ENCODE measurements around a stretch of chr4.

GRCh38 chr4:2570828-2571322 is 34.4 kb downstream of the FAM193A start:
- PRO-cap: no peak

- PRO-cap: no peak
Measured at GRCh38 chr4:2762411-2763475, 6.6 kb upstream of the TNIP2 start.

GRCh38 chr4:2767739-2768262 is 11.7 kb upstream of the TNIP2 start:
- PRO-cap: no peak

DNA sequence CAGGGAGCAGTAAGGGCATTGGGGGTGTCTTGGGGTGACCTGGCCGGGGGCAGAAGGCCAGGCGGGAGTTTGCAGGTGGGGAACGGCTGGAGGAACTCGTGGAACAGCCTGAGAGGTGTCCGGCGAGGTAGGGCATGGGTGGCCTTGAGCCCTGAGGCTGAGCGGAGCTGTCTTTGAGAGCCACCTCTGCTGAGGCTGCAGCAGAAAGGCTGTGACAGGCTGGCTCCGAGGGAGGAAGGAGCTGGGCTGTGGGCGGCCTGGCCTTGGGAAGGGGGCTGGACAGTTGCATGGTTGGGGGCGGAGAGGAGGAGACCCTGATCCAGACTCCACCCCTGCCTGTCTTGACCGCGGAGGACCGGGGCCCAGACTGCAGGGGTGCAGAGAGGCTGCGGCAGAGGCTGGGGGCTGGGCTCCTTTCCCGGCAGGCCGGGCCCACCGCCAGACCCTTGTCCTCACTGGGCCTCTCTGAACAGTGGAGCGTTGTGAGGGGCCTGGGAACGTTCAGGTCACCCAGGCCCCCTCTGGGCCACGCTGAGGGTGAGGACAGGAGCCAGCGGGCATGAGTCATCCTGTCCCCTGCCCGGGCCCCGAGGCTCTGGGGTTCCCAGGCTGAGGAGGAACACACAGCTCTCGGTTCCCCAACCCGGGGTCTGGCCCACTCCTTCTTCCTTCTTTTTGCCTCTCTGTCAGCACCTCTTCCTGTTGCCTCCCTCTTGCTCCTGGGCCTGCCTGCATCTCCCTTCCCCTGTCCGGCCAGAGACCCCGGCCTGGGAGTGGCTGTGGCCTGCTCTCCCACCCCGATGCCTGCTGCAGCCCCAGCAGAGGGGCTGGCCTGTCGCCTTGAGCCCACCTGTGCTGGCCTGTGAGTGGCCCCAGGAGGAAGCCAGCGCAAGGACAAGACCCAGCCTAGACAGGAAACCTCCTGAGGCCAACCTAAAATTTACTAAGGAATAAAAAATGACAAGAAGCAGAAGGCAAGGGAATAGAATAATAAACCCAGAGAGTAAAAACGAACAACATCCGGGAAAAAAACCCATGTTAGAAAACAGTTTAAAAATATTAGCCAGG is 8.2 kb downstream of the SH3BP2 start:
- PRO-cap: bidirectional peak, plus-strand start at position 365 of the sequence, minus-strand start at position 243 of the sequence; bidirectional peak, plus-strand start at position 593 of the sequence, minus-strand start at position 597 of the sequence

DNA sequence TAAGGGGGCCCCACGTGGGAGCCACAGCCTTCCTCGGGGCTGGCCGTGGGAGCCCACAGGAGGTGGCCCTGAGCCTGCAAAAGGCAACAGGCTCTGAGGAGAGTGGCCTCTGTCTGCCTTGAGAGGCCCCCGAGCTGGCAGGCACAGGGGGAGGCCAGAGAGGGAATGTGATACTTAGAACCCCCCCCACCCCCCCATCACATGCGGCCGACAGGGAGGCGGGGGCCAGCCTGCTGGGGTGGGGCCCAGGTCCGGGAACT is 19.6 kb downstream of the SH3BP2 start:
- PRO-cap: no peak

DNA sequence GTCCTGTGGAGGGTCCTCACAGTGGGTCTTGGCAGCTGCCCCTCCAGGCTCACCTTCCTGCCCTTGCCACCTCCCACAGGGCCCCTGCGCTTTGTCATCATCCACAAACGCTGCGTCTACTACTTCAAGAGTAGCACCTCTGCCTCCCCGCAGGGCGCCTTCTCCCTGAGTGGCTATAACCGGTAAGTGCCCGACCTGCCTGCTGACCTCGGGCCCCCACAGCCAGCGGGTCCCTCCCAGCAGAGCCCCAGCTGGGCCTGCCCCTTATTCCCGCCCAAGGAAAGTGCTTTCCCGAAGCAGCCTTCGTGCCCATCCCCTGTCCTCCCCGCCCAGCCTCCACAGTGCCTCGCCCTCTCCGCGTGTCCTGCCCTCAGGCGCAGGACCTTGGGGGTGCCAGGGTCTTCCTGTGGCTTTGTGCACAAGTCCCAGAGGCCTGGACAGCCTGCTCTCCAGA is 20.8 kb upstream of the ADD1 start:
- PRO-cap: no peak

DNA sequence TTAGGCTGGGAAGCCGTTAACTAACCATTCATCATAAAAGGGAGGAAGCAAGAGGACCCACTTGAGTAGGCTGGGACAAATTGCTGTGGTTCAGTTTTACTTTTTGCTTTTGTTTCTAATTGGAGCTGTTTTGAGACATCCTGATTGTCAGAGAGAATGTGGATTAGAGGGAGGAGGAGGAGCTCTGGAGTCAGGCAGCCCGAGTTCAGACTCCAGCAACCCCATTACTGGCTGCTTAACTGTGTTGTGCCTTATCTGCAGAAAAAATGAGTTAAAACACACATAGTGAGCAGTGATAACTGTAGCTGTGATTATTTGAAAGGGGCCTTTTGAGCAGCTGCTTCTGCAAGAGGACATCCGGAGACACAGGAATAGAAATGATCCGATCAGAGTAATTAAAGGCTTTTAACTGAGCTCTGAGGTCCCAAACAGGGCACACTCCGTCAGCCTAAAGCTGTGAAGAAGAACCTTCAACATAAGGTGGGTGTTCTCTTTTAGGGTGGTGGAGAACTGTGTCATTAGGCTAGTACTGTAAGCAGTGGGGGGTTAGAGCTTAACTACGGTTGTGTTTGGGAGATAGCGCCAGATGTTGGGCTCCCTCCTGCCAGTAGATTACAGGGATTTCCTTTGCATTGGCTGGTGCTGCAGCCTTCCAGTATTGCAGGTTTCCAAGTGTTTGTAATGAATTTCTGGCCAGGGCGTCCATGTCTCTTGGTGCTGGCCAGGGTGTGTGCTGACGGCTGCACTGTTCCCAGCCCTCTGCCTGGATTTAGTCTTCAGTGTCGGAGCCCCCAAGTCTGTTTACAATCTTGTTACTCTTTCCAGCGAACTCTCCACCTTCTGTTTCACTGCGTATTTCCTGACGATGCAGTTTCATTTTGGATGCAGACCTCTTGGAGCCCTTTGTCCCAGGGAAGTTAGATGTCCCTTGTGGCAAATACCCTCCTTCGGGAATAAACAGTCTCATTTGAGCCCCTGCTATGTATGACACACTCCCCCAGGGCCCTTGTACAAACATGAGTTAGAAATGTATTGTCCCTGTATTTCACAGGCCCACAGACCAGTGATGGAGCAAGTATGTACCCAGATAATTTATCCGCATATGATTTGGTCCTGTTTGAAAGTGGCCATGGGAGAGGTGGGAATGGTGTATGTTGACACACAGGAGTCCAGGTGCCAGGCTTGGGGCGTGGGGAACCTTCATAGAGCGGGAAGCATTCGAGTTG is 24.4 kb downstream of the ADD1 start:
- PRO-cap: no peak

DNA sequence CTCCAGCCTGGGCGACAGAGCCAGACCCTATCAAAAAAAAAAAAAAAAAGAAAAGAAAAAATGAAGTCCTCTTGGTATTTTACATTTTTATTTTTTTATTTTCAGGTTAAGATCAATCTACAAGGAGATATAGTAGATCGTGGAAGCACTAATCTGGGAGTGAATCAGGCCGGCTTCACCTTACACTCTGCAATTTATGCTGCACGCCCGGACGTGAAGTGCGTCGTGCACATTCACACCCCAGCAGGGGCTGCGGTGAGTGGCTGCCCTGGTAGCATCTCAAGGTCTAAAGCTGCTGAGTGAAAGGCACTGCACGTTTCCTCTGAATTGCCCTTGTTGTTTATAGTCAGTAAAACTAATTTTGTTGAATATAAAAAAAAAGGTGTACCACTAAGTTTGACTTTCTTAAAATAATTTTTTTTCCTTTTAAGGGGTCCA is 40.1 kb downstream of the MFSD10 start:
- PRO-cap: no peak

GRCh38 chr4:2937664-2938220 is 3.1 kb upstream of the MFSD10 start:
- PRO-cap: no peak

DNA sequence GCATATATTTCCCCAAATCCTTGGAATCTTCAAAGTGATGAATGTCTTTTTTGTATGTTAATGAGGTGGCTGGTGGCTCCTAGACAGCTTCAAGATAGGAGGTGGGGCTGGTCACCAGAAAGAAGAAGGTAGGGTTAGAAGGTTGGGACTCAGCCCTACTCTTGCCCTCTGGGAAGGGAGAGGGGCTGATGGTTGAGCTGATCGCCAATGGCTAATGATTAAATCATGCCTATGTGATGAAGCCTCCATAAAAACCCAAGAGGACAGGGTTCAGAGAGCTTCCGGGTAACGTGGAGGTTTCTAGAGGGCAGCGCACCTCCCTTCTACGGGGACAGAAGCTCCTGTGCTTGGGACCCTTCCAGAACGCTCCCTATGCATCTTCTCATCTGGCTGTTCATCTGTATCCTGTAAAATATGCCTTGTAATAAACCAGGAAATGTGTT is 29.8 kb upstream of the HTT start:
- PRO-cap: no peak

DNA sequence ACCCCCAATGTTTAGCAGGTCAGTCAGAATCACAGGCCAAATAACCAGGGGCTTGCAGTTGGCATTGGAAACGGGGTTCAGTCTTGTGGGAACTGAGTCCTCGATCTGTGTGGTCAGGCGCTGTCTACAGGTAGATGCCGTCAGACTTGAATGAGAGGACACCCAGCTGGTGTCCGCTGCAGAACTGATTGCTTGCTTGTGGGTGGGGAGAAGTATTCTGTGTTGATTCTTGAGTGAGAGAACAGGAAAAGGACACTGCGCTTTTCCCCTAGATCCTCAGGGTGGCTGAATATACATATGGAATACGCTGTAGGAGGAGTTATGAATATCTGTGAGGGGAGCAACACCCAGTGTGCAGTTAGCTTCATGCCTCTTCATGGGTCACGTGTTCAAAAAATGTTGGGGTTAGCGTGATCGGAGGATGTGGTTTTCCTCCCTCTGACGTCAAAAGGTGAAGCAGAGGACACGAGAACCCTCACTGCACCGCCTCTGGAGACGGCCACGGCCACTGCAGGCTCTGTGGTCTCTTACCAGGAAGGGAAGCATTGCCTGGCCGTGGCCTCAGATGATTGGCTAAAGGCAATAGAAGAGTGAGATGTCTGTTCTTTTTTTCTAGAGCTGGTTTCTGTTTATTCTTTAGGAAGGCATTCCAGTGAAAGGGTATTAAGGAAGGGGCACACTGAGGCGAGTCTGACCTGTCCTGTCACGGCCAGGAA is 29.1 kb upstream of the HTT start:
- PRO-cap: bidirectional peak, plus-strand start at position 652 of the sequence, minus-strand start at position 503 of the sequence

GRCh38 chr4:3291534-3291955 is 1.3 kb upstream of the RGS12 start:
- PRO-cap: no peak

DNA sequence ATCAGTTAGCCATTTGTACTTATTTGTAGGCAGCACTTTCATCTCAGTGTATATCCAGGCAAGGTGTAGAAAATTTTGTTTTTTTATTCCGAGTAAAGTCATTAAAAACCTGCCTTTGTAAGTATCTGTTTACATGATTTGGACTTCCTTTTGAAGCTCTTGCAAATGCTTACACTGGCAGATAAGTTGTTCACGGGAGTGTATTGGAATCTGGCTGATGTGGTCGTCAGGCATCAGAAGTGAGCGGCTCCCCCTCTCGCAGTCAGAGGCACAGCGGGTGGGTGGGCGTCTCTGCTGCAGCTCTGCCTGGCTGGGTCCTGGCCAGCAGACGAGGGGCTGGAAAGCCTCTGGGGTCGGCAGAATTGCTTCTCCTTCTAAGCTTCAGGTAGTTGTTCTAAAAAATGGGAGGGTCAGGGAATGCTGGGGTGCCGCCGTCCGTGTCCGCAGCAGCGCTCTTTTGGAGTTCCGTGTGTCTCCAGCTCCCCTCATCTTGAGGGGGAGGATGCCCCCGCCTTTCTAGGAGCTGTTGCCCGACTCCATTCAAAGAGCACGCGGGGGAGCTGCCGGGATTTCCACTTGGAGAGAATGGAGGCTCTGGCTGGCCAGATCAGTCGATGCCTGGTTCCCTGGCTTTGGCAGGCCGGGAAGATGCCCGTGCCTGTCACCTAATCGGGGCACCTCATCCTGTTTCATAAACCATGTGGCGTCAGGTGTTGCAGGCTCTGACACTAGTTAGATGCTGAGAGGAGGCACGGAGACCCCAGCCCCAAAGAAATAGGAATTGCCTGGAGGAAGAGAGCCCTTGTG is 70.2 kb upstream of the HGFAC start:
- PRO-cap: unidirectional peak, minus-strand start at position 459 of the sequence

GRCh38 chr4:3408597-3409079 is 33.1 kb upstream of the HGFAC start:
- PRO-cap: no peak

- PRO-cap: no peak
Measured at GRCh38 chr4:3442744-3443069, 939 bp downstream of the HGFAC start.

DNA sequence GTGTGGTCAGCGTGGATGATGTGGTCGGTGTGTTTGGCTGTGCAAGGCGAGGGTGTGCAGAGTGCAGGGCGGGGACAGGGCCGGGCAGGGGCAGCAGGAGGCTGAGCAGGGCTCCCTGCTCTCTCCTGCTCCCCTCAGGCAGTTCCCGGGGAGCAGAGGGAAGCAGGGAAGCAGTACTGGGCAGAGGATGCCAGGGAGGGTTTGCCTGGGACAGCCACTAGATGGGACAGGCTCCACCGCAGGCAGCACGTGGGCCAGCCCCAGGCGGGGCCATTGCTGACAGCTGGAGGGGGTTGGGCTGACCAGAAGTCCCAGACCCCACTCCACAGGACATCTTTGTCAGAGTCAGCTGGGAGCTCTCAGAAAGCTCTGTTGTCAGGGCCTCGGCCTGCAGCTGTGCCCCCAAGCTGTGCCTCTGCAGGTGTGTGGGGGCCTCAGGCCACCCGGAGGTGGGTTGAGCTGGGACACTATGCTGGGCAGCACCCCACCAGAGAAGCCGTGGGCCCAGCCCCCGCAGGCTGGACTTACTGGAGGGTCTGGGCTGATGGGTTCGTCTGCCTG is 23.8 kb downstream of the DOK7 start:
- PRO-cap: no peak

DNA sequence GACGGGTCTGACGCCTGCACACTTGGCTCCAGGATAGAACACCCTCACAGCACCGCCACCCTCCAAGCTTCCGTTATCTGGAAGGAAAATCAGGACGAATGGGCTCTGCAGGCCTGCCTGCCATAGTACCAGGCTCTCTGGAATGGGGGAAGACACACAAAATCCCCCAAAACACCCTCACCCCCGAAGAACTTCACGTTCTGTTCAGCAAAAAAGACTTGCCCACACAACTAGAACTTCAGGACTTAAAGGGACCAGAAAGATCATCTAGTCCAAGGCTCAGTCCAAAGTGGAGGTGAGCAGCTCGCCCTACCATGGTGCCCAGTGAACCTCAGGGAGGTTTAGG is 2.0 kb downstream of the LRPAP1 start:
- PRO-cap: no peak

DNA sequence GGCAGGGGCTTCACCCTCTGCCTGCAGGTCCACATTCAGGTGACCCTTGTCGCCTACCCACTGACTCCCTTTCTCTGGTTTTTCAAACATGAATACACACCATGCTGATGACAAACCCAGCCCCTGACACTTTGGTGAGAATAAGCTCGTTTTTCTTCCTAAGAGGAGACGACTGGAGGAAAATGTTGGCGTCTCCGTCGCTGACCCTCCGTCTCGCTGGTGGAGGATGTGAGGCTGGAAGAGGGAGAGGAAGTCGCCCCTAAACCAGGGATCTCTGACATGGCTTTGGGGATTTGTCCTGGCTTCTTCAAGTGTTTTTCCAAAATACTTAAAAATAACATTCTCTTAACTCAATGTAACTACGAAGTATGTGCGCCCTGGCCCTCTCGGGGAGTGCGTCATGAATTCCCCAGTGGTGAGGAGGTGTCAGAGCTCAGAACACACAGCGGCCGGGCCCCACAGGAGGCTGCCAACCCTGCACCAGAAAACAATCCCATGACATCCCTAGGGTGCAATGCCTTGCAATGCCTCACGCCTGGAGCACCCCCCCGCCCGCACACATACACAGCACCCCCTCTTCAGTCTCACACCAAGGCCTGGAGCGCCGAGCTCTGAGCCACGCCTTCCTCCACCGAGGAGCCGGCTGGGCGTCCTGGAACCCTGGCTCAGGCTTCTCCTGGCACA is 108.5 kb upstream of the ADRA2C start:
- PRO-cap: no peak

GRCh38 chr4:4273284-4273816 is 16.6 kb downstream of the LYAR start:
- PRO-cap: no peak

- PRO-cap: no peak
Measured at GRCh38 chr4:4389588-4389834, 2.6 kb downstream of the NSG1 start.